ENCODE results near the genes ANO4 and CHPT1.

- PRO-cap, 2 experiments = no peak in any of the 2 experiments
Observed at GRCh38 chr12:100794308-100795172, at the start of gene ANO4. ANO4 (plus strand) TSS chr12:100794776.

DNA sequence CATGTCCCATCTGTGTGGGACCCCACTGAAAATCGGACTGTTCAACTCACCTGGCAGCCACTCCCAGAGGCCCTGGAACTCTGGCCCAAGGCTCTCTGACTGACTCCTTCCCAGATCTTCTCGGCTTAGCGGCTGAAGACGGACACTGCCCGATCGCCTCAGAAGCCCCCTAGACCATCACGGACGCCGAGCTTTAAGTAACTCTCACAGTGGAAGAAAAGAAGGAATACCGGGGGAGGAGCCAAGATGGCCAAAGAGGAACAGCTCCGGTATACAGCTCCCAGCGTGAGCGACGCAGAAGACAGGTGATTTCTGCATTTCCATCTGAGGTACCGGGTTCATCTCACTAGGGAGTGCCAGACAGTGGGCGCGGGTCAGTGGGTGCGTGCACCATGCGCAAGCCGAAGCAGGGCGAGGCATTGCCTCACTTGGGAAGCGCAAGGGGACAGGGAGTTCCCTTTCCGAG is 64.2 kb downstream of the SLC5A8 start:
- PRO-cap, 2 experiments = no peak in any of the 2 experiments

DNA sequence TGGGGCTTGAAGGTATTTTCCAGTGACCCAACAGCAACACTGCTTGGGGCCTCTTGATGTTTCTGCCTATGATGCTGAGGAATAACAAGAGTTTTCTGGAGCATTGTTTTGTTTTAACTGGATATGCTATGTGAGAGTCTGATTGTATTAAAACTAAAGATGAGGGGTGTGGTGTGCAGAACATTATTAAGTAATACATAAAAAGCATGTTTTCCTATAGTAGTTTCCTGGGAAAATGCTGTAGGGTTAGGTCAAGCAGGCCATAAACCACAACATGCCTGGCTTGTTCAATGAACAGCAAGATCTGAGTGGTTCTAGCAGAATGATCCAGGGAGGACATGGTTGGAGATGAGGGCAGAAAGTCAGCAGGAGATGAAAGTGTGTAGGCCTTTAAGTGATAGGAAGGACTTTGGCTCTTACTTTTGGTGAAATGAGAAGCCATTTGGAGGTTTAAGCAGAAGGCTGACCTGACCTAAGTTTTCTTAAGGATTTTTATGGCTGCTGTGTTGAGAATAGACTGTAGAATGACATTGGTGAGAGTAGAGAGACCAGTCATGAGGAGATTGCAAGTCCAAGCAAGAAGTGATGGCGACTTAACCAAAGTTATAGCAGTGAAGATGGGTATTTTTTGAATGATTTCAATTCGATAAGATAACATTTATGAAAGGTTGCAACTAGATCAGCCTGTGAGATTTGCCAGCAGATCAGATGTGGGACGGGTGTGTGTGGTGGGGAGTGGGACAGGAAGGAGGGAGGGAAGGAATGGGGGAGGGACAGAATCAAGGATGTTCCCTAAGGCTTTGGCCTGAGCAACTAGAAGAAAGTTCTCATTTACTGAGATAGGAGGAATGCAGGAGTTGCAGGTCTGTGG is 33.3 kb downstream of the UTP20 start:
- PRO-cap, 2 experiments = no peak in any of the 2 experiments

DNA sequence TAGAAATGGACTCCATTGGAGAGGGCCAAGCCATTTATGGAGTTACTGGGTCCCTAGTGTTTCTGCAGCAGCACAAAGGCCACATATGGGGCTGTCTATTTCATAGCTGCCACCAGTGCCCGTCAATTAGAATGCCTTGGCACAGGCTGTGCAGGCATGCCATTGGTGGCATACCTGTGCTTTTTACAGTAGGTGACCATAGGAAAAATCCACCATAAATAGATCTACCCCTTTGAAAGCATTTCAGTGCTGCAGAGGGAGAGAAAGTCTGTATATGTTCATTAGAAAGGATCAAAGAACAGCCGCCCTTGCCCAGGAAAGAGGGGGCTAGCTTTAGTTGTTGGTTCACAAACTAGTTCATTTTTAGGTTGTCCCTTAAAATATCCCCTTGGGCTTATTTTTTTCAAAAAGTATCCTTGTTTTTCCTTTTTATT is 13.2 kb downstream of the MYBPC1 start:
- PRO-cap, 2 experiments = no peak in any of the 2 experiments

- PRO-cap, 2 experiments = no peak in any of the 2 experiments
Observed at GRCh38 chr12:101678189-101678487, 19.3 kb upstream of the CHPT1 start.

- PRO-cap, 2 experiments = no peak in any of the 2 experiments
Observed at GRCh38 chr12:101690804-101691082, 6.7 kb upstream of the CHPT1 start.

DNA sequence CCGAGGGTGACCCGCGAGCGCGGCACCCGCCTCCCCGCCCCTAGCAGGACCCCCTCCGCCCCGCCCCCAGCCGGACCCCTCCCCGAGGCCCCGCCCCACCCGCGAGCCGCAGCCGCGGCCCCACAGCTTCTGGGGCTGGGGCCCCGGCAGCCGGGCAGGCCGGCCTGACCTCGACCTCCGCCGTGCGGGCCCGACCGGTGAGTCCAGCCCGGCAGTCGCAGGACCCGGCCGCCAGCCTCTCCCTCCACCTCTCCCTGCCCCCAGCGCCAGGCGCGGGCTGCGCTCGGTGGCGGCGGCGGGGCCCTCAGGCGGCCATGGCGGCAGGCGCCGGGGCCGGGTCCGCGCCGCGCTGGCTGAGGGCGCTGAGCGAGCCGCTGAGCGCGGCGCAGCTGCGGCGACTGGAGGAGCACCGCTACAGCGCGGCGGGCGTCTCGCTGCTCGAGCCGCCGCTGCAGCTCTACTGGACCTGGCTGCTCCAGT is at the start of gene CHPT1:
TSS of gene CHPT1 (plus strand) at position 93 of the 480 bp plus-strand sequence.
- PRO-cap, 2 experiments = peak in 2 of 2 experiments; most common plus-strand start position 365 of the sequence (in 2); most common minus-strand start position 42 of the sequence (in 2)

DNA sequence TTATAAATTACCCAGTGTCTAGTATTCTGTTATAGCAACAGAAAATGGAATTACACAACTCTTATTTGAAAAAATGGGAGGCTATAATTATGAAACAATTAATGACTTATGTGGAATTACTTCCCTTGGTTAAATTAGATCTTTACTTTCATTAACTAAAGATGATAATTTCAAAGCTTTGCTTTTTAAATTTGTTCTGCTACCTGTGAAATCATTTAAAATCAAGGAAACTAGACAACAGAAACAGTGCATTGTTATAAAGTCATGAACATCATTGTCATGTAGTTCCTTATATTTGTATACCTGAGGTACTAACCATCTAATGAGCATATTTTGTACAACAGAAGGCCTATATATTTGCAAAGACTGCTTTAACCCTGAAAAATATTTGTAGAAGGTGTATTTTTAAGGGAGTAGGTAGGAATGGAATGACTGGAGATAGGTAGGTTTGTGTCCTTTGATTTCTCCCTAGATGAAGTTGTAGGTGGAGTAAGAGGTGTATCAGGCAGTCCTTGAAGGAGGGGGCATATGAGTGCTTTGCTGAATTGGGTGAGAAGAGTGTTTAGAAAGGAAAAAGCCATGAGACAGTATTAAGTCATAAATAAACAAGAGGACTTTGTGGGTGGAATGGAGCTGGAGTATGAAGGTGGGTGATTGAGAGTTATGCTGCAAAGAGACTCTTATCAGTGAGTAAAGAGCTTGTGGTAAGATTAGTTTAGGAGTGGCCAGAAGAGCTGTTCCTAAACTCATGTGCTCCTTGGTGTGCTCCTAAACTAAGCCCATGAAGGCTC is 9.4 kb downstream of the CHPT1 start:
- PRO-cap, 2 experiments = no peak in any of the 2 experiments

GRCh38 chr12:101770288-101770912 is 31.1 kb upstream of the SYCP3 start:
- PRO-cap, 2 experiments = no peak in any of the 2 experiments

GRCh38 chr12:101782675-101783260 is 43.5 kb upstream of the SYCP3 start:
- PRO-cap, 2 experiments = no peak in any of the 2 experiments

GRCh38 chr12:101877830-101878259 is 465 bp downstream of the DRAM1 start:
- PRO-cap, 2 experiments = peak in 1 of 2 experiments; most common minus-strand start chr12:101878026 (in 1)

DNA sequence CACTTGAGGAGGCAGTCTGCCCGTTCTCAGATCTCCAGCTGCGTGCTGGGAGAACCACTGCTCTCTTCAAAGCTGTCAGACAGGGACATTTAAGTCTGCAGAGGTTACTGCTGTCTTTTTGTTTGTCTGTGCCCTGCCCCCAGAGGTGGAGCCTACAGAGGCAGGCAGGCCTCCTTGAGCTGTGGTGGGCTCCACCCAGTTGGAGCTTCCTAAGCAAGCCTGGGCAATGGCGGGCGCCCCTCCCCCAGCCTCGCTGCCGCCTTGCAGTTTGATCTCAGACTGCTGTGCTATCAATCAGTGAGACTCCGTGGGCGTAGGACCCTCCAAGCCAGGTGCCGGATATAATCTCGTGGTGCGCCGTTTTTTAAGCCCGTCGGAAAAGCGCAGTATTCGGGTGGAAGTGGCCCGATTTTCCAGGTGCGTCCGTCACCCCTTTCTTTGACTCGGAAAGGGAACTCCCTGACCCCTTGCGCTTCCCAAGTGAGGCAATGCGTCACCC is 115.5 kb upstream of the PMCH start:
- PRO-cap, 2 experiments = no peak in any of the 2 experiments

DNA sequence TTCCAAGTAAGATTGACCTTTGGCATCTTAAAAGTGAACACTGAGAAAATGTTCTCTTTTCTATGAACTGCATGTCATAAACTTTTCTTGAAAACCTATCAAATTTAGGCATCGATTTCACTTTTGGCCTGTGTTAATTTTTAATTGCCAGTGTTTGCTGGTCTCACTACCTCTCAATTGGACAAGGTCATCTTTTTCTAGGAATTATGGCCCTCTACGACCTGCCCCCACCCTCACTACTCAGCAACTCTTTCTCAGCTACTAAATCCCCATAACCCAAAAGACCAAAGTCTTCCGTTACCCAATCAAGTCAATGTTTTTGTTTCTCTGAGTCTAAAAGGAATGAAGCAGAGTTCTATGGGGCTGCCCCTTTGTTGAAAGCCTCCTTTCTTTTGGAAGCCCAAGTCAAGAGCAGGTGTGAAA is 55.1 kb downstream of the IGF1 start:
- PRO-cap, 2 experiments = no peak in any of the 2 experiments

GRCh38 chr12:102478376-102479057 is 1.8 kb downstream of the IGF1 start:
- PRO-cap, 2 experiments = no peak in any of the 2 experiments

DNA sequence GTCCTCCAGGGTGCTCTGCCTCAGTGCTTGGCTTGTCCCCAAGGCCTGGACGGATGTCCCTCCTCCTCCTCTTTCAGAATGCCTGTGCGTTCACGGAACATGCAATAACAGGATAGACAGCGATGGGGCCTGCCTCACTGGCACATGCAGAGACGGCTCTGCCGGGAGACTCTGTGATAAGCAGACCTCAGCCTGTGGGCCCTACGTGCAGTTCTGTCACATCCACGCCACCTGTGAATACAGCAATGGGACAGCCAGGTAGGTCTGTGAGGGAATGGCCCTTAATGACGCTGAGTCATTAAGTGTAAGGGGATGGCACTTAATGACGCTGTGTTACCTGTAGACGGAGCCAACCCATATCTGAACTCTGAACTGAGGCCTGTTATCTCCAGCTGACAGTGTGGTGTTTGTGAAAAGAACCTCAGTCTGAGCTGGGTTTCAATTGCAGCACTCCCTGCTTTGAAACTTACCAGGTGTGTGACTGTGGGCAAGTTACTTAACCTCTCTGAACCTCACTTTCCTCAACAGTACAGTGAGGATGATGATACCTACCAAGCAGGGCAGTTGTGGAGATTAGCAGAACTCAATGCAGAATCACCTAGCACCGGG is 86.9 kb downstream of the STAB2 start:
- PRO-cap, 2 experiments = no peak in any of the 2 experiments

- PRO-cap, 2 experiments = no peak in any of the 2 experiments
Observed at GRCh38 chr12:103801974-103802925, 38.8 kb downstream of the NT5DC3 start.

- PRO-cap, 2 experiments = peak in 1 of 2 experiments; most common minus-strand start chr12:103840962 (in 1)
Observed at GRCh38 chr12:103840190-103841149, 564 bp downstream of the NT5DC3 start.

- PRO-cap, 2 experiments = peak in 2 of 2 experiments; most common minus-strand start chr12:103930100 (in 2)
Observed at GRCh38 chr12:103929807-103930230, 391 bp upstream of the HSP90B1 start.

DNA sequence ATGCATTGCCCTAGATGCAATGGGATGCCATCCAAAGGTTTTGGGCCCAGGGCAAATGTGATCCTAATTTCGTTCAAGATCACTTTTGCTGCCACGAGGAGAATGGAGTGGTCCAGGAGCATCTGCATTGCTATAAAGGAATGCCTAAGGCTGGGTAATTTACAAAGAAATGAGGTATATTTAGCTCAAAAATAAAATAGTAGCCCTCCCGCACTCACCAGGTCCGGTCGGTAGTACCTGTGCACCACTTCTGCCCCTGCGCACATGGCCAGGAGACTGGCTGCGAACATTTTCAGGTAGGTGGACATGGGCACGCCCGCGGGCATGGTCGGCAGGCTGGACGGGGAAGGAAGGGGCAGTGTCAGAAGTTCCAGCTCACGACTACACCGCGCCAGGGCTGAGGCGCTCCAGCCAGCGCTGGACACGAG is 588 bp downstream of the UQCC6 start:
- PRO-cap, 2 experiments = no peak in any of the 2 experiments

GRCh38 chr12:104030486-104030919 is 19.5 kb downstream of the GLT8D2 start:
- PRO-cap, 2 experiments = no peak in any of the 2 experiments

Data from helper T cell (primary cell).